Measurements from ENCODE around the genes TP53TG3C and LONP2.

DNA sequence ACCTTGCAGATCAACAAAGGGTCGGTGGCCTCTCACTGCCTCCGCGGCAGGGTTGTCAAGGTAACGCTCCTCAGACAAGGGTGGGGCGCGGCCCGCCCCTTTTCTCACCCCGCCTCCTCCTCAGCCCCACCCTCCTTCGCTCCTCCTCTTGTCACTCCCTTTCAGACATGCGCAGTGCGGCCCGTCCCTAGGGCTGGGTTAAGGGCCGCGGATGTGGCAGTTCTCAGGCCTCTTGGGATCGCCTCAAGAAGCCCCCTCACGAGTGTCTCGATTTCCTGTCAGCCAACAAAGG, 516 bp downstream of the TP53TG3D start:
- PRO-cap: no peak

DNA sequence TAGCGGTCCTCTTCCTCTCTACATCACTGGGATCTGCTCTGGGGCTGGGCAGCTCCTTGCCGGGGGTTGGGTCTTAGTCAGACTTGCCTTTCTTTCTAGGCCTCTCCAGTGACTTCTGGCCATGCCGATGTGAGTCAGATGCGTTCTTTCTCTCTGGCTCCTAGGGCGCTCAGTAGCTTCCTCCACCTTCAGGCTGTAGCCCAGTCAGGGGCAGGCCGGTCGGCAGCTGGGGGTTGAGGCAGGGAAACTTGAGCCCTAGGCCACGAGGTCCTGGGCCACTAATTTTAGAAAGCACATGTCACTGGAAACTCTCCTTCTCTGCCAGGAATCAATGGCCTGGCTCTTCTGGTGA, 192.3 kb upstream of the TP53TG3 start:
- PRO-cap: no peak

GRCh38 chr16:33193811-33194375, at the start of gene TP53TG3C:
TP53TG3C (plus strand) TSS chr16:33194226.
- PRO-cap: no peak

DNA sequence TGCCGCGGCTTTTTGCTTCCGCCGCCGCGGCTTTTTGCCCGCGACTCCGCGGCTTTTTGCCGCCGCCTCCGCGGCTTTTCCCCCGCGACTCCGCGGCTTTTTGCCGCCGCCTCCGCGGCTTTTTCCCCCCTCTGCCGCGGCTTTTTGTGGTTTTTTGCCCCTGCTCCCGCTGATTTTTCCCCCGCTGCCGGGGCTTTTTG, 590.6 kb downstream of the TP53TG3F start:
- PRO-cap: no peak

GRCh38 chr16:35196449-35196720, 1737.0 kb downstream of the TP53TG3F start:
- PRO-cap: no peak

- PRO-cap: no peak
Observed at GRCh38 chr16:35505972-35506662, 2046.7 kb downstream of the TP53TG3F start.

GRCh38 chr16:46569031-46569363, 52.2 kb downstream of the SHCBP1 start:
- PRO-cap: no peak

DNA sequence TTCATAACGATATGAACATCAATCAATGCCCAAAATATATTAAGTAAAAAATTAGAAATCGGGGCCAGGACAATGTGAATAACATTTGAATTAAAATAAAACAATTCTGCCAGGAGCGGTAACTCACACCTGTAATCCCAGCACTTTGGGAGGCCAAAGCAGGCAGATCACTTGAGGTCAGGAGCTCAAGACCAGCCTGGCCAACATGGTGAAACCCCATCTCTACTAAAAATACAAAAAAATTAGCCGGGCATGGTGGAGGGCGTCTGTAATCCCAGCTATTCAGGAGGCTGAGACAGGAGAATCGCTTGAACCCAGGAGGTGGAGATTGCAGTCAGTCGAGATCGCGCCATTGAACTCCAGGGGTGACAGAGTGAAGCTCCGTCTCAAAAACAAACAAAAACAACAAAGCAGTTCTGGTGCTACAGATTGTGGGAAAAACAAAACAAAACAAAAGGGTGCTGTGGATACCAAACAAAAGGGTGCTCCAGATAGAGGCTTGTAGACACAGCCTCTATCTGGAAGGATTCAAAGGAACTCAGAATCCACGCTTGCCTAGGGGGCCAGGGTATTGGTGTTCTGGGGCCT, 2.7 kb downstream of the MYLK3 start:
- PRO-cap: no peak

DNA sequence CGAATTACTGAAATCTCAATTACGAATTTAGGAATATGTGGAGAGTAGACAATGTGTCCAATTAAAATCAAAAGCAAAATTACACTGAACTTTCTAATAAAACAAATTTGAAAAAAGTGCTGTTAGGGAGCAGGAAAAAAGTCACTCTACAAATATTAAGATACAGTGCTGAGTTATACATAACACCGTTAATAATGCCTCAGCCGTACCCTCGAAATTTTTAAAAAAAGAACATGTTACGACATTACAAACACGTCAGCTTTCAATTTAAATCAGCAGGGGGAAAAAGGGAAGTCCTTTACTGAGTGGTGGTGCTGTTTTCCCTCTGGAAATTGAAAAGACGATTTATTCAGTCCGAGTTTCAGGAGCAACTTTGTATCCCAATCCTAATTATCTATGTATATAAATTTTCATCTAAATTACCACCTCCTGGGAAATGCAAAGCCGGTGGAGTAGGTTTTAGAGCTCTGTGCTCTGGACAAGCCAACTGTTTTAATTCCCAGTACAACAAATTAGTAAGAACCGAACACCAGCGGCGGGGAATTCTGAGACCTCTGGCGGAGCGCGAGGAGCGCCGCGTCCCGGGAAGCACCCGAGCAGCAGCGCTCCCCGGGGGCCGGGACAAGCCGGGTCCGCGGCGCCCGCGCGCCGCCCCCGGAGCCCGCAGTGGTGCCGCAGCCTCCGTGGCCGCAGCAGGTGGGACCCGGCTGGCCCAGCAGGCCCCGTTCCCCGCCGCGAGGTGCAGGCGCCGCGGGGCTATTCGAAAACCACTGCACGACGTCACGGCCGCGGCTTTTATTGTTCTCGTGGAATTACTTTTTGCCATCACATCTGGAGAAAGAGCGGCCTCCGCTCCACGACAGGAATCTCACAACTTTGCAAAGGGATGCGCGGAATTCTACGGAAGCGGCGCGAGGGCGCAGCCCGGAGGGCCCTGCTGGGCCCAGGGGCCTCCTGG, 1.1 kb downstream of the NETO2 start:
- PRO-cap: bidirectional peak, plus-strand start at position 891 of the sequence, minus-strand start at position 646 of the sequence

GRCh38 chr16:47460236-47460662, 614 bp downstream of the ITFG1 start:
- PRO-cap: no peak

- PRO-cap: unidirectional peak, minus-strand start at chr16:47493203
Observed at GRCh38 chr16:47492294-47493384, 31.5 kb downstream of the PHKB start.

DNA sequence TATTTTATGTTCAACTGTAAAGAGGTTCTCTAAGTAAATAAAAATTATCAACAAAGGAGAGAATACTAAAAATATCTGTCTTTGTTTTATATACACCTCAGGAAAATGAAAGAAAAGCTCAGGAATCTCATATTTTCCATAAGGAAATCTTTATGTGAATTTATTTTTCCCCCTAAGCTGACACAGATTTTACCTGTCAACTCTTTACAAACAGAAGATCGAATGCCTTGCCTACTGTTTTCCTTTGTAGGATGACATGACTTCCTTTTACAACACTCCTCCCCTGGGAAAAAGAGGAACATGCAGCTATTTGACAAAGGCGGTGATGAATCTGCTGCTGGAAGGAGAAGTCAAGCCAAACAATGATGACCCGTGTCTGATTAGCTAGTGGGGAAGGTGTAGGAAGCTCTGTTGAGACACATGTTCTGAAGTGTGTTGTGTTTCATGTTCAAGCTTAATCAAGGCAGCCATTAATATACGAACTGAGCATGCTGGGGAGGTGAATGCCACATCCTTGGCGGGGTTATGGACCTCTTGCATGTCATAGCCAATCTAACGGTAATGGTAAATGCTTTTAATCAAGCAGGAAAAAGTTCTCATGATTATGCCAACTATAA, 238.0 kb downstream of the PHKB start:
- PRO-cap: no peak

DNA sequence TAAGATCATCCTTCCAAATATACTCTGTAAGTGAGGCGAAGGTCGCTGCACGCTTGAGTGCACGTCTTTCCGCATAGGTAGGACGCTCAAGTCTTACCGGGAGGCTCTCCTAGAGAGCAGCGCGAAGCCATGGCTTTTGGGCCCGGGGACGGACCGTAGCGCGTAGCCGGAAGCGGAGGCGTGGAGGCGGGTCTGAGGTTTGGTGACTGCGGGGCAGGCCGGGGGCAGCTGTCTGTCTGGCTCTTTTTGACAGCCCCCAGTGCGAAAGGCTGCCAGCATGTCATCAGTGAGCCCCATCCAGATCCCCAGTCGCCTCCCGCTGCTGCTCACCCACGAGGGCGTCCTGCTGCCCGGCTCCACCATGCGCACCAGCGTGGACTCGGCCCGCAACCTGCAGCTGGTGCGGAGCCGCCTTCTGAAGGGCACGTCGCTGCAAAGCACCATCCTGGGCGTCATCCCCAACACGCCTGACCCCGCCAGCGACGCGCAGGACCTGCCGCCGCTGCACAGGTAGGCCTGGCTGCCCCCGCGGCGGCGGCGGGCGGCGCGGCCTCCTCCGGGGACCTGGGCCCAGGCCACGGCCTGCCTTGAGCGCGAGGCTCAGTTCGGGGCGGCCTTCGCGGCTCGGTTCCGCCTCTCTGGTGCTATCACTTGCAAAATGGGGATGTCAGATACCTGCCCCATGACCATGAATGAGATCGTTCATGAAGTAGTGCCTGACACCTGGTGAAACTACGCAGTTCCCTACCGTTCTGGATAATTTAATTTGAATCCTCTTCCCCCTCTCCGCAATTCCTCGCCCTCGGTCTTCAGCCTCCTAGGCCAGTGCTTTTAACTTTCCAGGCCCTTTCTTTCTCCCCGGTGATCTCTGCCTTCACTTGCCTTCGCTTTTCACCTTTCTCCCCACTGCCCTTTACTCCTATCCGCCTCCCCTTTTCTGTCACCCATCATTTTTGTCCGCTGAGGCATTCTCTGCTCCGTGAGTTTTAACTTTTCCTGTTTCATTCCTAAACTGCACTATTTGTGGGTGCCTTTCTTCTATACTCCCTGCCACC, at the start of gene LONP2:
TSS of gene LONP2 (plus strand) at position 189 of the 1,055 bp plus-strand sequence.
- PRO-cap: bidirectional peak, plus-strand start at position 189 of the sequence, minus-strand start at position 81 of the sequence; bidirectional peak, plus-strand start at position 507 of the sequence, minus-strand start at position 393 of the sequence

- PRO-cap: bidirectional peak, plus-strand start at chr16:48366144, minus-strand start at chr16:48365887
Observed at GRCh38 chr16:48365370-48366485, 19.5 kb downstream of the SIAH1 start.

GRCh38 chr16:48448351-48448755, 63.1 kb upstream of the SIAH1 start:
- PRO-cap: no peak

- PRO-cap: no peak
Observed at GRCh38 chr16:49281156-49281724, 398 bp downstream of the CBLN1 start.

GRCh38 chr16:49560019-49560710, 186.6 kb downstream of the C16orf78 start:
- PRO-cap: no peak

DNA sequence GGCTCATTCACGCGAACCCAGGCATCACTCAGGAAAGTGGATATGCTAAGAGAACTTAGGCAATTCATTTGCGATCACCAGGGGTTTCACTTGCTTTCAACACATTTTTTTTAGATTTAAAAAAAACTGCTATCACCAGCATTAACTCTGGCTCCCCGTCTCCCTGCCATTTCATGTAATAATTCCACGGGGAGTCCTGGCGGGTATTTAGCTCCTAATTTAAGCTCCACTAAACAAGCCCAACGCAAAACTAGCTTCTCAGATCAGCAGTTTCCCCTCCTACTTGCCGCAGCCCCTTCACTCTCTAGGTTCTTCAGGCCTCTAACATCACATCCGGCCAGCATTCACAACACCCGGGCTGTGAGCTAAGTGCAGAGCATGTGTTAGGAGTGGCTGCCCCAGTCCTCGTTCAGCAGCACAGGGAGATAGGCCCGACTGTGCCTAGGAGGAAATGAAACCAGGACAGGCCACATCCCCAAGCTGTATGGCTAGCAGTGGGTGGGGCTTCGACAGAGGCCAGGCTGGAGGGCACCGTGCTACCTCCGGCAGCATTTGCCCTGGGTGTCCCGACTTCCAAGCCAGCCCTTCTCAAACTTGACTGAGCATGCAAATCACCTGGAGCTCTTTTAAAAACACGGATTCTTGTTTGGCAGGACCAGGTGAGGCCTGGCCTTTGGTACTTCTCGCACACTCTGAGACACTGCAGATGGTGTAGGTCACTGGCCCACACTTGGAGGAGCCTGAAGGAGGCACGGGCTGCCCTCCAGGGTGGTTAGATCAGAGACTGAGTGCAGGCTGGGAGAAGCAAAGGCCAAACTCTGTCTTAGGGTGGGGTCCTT, 201.8 kb downstream of the C16orf78 start:
- PRO-cap: no peak

GRCh38 chr16:49663460-49664718, 192.0 kb downstream of the ZNF423 start:
- PRO-cap: no peak

- PRO-cap: bidirectional peak, plus-strand start at chr16:49755427, minus-strand start at chr16:49755343
Observed at GRCh38 chr16:49755271-49755904, 100.5 kb downstream of the ZNF423 start.

Measured in H9 (cell line).